SJSA1 (cell line): Measurements from ENCODE around the genes STAG1, SLC35G2 and A4GNT.

DNA sequence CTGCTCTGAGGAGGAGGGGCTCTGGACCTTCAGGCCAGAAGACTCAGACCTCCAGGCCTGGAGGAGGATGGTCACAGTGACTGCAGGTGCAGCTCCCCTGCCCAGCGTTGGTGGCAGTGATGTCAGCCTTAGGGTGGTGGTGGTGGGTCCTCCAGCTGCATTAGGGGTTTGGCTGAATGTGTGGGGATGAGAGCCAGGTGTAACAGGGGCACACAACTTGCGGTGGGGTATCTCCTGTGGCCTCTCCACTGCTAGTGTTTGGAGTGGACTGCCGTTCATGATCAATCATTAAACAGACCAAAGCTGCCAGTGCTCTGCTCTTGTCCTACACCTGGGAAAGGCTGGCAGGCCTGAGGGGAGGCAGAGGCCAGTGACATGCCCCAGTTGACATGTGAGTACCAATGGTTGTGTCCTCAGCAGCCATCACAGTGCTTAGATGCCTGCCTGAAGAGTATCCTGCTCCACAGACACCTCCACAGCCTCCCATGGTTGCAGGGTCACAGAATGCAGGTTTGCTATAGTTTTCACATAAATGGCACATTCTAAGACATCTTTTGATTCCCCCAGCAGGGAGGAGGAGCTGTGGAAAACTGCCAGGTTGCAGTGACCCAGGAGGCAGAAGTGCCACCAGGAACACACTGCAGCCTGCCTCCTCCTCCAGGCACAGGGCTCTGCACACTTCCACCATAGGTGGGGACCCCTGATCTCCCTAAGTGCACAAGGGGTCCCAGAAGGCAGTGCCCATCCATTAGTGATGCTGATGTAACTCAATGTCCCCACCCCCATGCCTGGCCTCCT lies 348.4 kb downstream of the EPHB1 start:
- RAMPAGE, long total RNA = no peak

DNA sequence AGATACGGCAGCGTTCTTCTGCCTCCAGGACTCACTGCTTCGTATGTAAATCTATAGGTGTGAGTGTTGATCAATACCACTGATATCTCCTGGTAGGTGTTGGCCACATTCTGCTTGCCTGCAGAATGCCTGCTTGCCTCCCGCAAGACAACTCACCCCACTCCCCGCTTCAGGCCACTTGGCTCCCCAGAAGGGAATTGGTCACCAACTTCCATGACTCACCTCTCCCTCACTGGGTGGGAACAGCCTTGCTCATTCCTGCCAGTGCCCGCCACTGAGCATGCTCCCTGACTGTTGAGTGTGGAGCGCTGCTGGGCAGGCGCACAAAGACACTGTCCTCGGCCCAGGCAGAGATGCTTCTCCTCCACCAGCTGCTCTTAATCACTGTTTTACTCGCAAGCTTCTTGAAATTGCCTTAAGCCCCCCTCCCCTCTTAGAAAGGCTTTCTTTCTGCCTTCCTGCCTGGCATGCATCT lies 57.3 kb upstream of the PPP2R3A start:
- RAMPAGE, long total RNA = no peak

GRCh38 chr3:136126906-136127592 lies 69.1 kb downstream of the MSL2 start:
- RAMPAGE, long total RNA = no peak

DNA sequence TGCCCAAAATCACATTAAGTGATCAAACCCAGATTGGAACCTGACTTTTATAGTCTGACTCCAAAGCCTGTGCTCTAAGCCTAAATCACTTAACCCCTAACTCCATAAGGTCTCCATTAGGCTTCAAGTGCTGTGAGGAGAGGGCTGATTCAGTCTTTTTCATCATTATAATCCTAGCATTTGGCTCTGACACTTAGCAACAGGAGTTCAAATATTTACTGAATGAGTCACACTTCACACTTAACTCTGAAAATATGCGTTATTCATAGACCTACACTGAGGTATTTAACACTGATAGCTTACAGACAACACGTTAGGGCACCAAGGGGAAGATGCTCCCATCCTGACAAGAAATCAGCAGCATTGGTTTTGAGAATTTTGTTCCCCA lies 53.6 kb downstream of the MSL2 start:
- RAMPAGE, long total RNA = no peak

DNA sequence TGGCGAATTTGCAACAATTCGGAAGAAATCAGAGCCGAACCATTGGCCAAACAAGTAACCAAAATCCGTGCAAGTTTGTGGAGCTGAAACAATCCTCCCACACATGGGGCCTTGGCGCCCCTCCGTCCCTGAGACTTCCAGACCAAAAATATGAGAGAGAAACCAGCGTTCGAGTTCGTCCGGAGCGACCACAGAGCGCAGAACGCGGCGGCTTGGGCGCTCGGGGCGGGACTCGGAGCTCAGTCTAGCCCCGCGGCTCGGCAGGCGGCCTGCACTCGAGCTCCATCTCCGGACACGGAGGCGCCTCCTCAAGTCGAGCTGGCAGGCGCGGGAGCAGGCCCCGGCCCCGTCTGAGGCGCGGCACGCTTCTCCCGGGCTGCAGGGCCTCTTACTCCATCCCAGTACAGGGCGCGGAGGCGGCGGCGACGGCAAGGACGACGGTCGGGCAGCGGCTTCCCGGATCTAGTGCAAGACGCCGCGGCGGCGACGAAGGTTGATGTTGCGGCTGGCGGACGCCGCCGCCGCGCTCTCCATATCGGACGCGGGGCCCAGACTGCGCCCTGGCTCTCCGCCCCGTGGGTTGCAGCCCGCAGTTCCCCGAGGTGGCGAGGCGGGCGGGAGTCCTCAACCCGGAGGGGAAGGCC lies 823 bp downstream of the MSL2 start:
- RAMPAGE, long total RNA = no peak

DNA sequence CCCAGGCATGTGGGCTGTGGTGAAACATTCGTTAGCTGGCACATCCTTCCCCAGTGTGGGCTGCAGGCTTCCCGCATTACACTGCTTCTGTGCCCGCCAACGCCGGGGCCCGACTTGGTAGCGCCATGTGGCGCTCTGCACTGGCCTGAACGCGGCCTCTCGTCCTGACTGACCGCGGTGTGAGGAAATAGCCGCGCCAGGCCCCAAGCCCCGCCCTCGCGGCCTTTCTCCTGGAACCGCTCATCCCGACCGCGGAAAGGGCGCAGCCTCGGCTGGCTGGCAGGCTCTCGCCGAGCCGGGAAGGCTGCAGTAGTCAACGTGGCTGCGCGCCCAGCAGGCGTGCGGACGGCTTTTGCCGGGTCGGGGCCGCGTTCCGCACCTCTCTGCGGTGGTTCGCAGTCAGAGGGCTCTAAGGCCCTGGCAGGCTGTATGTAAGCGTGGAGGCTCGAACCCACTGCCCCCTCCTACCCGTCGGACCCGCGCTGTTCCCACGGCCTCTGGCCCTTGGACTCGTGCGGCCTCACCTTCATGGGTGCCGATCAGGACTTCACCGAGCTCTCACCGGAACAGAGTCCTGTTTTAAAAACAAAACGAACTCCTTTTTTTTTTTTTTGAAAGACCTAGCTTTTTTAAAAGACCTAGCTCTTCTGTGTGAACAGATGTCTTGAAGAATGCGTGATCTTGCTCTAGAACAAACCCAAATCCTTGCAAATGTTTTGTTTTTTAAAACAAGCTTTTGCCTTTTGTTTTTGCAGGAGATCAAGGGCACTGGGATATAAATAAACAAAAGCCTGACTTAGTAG lies 751 bp upstream of the MSL2 start:
- RAMPAGE, long total RNA = no peak

DNA sequence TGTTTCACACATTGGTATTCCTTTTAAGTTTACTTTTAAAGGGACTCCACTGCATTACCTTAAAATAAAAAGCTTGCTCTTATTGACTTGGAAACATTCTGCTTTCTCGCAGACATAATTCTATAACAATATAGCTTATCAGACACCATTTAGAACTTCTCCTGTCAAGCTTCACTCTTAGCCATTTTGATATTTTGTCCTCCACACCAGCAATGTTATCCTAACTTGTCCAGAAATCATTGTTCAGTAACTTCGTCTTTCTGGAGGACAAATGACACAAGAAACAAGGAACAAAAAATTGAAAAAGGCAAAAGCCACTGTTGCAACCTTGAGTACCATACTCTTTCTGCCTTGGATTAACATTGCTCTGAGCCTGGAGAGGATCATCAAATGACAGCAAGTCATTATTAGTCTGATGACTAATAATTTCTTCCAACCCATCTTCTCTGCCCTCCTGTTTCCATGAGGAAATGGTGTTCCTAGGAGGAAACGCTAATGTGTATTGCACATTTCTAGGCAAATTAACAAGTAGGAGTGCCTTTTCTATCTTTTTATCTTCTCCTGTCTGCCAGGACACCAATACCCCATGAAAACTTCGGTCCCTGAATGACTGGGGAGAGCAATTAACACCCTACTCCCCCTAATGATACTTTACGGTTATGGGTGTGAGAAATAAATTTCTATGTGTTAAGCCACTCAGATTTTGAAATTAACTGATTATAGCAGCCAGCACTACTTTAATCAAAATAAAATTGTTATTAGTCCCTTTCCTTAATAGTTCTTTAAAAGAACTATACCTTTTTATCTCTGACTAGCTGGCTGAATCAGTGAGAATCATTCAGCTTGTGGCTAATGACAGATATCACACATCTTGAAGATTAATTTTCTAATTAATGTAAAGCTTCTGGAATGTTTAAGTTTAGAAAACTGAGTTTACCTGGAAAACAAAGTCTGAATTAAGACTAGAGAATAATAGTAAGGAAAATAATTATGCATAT lies 154.0 kb downstream of the PCCB start:
- RAMPAGE, long total RNA = no peak

DNA sequence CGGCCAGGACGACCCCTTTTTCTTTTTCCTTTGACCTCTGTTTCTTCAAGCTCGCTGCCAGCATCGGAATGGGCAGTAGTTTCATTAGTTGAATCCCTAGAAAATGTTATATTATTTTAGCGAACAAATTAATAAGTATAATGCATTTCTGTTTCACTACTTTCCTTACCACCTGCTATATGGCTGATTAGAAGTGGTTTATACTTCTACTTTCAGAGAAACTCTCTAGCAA lies 129.1 kb downstream of the STAG1 start:
- RAMPAGE, long total RNA = no peak

DNA sequence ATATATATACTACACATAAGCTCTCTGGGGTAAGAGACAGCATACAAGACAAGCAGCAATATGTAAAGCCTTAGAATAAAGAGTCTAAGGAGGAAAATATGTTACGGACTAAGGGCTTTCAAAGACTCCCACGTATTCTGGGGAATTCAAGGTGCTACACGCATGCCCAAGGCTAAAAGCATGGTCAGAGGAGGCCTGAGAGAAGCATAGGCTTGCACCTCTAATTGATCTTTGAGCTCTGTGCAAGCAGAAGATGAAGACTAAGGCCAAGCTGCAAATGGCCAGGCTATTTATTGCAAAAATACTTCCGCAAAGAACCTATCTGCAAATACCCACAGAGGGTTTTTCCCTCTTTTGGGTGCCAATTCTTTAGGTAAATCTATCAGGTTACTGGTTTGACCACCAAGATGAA lies 119.6 kb downstream of the STAG1 start:
- RAMPAGE, long total RNA = no peak

- RAMPAGE, long total RNA = no peak
Observed at GRCh38 chr3:136642711-136643281, 109.4 kb downstream of the STAG1 start.

- RAMPAGE, long total RNA = no peak
Observed at GRCh38 chr3:136751627-136752568, at the start of gene STAG1. STAG1 (minus strand) TSS chr3:136752378.

DNA sequence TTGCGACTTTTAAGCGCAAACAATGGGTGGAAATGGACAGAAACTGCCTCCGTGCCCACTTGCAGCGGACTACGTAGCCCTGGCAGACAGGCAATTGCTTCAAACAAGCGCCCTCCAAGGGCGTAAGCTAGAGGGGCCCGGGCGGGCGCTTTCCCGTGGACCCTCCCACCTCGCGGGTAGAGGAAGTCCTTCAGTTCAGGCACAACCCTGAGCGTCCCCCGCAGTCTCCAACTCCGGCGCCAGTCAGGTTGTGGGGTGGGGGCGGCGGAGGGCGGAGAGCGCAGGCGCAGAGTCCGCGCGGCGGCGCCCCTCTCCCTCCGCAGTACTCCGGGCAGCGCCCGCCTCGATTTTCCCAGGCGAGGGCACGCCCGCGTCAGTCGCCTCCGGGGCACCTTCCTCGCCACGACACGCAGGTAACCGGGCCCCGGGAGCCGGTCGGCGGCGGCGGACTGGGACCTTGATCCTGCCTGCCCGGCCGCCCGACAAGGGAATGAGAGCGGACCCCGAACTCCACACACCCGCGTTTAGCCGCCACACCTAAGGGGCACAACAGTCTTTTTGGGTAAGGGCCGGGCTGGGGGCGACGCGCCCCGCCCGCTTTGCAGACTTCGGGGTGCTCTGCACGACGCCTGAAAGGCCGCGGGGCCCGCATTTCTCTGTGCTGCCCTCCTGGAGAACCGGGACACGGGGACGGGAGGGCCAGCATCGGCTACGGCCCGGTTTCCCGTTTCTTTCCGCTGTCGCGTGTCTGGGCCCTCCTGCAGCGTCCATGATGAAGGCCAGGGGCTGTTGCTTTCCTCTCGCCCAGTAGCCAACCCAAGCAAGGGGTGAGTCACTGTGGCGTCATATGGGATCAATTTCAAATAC lies at the start of gene SLC35G2:
Gene SLC35G2 (plus strand): TSS at position 325 of the 867 bp plus-strand sequence.
- RAMPAGE, long total RNA = no peak

- RAMPAGE, long total RNA = no peak
Observed at GRCh38 chr3:136955787-136956358, 1.9 kb upstream of the IL20RB start.

GRCh38 chr3:136961198-136961689 lies 3.5 kb downstream of the IL20RB start:
- RAMPAGE, long total RNA = no peak

- RAMPAGE, long total RNA = no peak
Observed at GRCh38 chr3:136994798-136995470, 37.2 kb downstream of the IL20RB start.

GRCh38 chr3:136995668-136996127 lies 37.9 kb downstream of the IL20RB start:
- RAMPAGE, long total RNA = no peak

DNA sequence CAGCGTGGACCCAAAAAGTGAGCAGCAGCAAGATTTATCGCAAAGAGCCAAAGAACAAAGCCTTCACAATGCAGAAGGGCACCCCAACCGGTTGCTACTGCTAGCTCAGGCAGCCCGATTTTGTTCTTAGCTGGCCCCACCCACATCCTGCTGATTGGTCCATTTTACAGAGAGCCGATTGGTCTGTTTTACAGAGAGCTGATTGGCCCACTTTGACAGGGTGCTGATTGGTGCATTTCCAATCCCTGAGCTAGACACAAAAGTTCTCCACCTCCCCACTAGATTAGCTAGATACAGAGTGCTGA lies 50.2 kb upstream of the SOX14 start:
- RAMPAGE, long total RNA = no peak

DNA sequence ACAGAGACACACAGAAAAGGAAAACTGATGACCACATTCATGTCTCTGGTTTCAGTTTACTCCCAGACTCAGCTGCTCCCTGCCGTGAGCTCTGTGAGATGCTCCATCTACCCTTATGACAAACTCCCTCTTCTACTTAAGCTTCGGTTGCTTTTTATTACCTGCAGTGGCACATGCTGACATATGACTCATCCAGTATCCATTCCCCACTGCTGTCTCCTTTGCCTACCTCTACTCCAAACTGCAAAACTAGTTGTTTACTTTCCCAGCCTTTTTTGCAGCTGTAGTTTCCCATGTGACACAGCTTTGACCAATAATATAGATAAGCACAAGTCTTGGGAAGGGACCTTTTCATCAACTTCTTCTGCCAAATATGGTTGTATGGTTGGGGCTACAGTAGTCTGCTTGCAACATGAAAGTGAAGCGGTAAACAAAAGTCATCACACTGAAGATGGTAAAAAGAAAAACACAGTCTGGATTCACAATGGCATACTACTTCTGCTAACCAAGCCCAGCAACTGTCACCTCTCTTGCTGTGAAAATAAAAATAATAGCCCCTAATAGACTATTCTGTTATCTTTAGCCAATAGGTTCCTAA lies 32.8 kb downstream of the DZIP1L start:
- RAMPAGE, long total RNA = no peak

GRCh38 chr3:138114352-138114903 lies 980 bp downstream of the DZIP1L start:
- RAMPAGE, long total RNA = no peak

DNA sequence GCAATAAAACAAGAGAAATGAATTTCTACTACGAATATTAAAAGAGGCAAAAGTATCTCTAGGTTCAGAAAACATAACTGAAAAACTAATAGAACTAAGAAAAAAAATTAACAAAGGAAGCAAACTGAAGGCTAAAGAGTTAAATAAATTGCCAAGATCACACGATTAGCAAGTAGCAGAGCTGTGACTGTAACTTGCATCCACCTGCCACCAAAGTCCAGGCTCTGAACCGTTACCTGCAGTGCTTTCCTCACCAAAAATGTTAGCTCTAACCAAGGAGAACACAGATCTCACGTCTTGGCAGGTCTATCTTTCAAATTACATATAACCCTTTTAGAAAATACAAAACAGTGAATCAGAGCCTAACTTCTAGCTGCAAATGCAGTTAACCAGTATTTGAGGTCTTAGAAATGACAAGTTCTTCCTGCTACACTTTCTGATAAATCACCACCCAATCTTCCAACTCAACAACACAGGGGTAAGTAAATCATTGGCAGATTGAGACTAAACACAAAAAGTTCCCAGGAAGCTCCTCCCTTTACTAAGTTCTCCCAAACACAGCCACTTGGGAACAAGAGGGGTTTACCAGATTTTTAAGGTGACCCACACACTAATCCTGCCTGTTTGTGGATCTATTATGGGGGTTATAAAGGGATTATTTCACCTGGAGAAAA lies at the start of gene A4GNT:
Gene A4GNT (minus strand): TSS at position 415 of the 674 bp plus-strand sequence.
- RAMPAGE, long total RNA = no peak